ENCODE results near the gene OR4E2.

DNA sequence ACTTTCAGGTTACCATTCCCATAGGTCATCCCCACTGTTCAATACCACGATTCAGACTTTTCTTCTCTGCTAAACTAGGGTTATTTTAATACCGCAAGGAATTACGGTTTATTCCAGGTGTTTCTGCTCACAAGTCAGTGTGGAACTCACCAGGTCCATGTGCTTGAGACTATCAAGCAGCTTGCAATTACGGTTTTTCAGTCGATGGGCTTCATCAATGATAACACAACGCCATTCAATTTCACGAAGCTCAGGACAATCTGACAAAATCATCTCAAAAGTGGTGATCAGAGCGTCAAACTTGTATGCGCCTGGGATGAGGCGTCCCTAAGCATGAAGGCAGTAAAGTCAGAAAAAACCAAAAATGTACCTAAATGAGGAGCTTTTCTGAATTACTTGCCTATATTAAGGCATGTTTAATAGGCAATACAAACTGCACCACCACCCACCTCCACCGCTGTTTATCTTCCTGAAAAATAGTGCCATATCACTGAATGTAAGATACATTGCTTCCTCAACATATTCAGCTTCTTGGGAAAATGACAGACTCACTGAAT is 23.0 kb upstream of the SUPT16H start:
- PRO-cap: no peak

GRCh38 chr14:21527087-21527401 is 898 bp upstream of the SALL2 start:
- PRO-cap: no peak

- PRO-cap: no peak
Measured at GRCh38 chr14:21653677-21653885, at the start of gene OR4E2. Gene OR4E2, plus strand, starts transcription at chr14:21653835.

DNA sequence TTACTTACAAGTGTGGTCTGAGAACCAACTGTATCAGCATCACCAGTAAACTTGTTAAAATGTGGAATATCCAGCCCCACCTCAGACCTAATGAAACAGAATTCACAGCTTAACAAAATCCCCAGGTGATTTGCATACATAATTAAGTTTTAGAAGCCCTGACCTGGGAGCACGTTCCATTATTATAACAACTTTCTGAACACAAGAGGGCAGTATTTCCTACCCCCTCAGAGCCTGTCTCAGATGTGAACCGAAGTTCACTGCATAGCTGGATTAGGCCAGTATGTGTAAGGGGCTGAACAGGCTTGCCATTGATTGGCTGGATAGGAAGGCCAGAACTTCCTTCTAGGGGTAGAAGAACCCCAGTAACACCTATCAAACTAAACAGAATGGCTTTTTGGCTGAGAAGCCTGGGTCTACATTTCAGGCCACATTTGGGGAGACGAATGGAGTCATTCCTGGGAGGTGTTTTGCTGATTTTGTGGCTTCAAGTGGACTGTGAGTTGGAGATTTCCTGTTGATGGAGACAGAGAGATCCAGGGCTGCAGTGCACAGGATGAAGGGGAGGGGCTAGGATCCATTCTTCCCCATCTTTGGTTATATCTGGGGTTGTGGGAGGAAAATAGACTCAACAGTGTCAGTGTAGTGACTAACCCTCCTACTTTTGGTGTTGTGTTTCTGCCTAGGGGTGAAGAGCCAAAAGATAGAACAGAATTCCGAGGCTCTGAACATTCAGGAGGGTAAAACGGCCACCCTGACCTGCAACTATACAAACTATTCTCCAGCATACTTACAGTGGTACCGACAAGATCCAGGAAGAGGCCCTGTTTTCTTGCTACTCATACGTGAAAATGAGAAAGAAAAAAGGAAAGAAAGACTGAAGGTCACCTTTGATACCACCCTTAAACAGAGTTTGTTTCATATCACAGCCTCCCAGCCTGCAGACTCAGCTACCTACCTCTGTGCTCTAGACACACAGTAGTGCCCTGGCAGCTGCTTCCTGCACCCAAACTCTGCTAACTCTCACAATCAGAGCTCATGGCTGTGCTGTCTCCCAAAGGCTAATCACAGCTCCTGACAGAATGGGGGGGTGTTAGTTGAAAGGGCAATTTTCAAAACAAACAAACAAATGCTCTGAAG is 94.9 kb upstream of the OR4E1 start:
- PRO-cap: no peak

- PRO-cap: no peak
Measured at GRCh38 chr14:21894773-21895176, 221.2 kb upstream of the OR4E1 start.

DNA sequence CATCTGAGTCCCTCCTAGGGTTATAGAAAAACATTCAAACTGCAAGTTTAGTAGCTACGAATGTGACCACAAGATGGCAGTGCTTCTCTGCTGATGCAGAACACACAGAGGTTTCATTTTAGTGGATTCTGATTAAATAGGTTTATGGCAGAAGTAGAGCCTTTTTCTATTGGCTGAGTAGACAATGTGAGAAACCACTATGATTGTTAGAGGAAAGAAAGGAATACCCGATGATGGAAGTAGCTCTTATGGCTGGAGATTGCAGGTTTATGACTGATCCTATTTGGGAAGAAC is 244.3 kb upstream of the OR4E1 start:
- PRO-cap: no peak

GRCh38 chr14:21997315-21997847 is 323.8 kb upstream of the OR4E1 start:
- PRO-cap: no peak

DNA sequence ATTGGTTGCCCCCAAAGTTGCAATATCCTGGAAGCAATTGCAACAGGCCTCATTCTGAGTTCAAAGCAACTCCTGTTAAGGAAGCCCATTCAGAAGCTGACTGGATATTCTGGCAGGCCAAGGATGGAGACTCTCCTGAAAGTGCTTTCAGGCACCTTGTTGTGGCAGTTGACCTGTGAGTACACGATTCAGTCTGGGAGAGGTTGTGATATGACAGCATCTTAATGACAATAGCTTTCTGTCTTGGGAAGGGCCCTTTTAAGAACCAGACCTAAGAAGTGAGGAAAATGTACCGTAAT is 420.8 kb downstream of the DAD1 start:
- PRO-cap: no peak

DNA sequence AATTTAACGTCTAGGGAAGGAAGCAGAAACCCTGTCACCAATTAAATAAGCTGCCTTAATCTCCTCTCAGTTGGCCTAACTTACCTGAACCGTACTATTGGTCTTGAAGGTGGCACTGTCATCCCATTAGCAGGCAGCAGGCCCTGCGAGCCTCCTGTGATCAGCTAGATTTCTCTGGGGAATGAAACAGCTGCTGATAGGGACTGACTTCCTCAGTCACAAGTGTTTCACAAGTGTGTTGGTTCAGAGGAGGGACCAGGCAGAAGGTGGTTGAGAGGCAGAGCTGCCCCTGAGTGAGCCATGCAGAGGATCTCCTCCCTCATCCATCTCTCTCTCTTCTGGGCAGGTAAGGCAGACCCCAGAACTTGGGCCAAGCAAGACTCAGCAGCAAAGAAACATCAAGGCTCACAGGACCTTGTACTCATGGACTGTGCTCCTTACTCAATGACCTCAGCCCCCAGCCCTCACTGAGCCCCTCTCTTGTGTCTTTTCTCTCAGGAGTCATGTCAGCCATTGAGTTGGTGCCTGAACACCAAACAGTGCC is 166.7 kb downstream of the DAD1 start:
- PRO-cap: no peak

DNA sequence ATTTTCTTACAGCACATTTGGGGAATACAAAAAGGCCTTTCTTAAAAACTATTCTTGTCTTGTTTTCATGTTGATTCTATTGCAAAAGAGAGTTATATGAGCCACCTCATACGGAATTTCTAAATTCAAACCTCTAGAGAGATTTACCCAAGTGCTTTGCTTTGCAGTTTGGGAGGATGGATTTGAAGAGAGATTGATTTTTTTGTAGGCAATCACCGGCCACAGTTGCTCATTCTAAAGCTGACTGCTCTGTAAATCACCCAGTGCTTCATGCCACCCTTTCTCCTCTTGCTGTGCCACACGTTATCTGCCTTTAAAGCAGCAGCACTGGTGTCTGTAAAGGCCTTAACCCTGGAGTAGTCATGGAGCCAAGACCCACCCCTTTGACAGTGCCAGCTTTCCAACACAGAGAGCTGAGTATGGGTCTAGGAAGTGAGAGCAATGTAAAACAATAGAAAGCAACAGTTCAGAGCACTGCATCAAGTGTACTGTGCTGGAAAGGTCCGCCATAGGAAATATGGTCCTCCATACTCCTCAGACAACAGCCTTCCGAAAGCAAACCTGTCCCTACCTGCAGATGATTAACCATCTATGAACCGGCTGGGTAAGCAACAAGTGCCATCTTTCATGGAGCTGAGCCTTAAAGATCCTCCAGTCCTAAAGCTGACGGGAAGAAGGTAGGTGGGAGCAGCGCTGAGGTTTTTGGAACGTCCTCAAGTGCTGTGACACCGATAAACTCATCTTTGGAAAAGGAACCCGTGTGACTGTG is 139.5 kb downstream of the DAD1 start:
- PRO-cap: no peak

DNA sequence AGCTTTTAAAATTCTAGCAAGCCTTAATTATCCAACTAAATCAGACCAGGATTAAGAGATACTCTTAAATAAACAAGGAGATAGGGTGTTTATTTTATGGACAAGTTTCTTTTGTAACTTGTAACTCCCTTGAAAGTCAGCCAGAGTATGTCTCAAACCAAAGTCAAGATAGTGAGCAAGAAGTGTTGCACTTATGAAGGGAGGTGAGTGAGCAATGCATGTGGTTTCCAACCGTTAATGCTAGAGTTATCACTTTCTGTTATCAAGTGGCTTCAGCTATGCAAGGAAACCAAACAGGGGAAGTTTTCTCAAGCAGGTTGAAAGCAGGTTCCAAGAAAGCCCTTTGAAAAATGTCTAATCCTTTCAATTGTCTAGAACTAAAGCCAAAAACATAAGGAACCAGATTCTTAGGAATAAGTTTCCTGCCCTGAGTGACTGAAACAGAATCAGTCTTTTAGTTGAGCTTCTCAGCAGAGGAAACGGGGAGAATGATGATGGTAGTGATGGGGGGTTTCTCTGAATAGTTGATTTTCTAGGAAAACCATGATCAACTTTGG is 128.5 kb downstream of the DAD1 start:
- PRO-cap: no peak

- PRO-cap: no peak
Measured at GRCh38 chr14:22483947-22485039, 104.7 kb downstream of the DAD1 start.

GRCh38 chr14:22500782-22501430 is 88.1 kb downstream of the DAD1 start:
- PRO-cap: no peak

DNA sequence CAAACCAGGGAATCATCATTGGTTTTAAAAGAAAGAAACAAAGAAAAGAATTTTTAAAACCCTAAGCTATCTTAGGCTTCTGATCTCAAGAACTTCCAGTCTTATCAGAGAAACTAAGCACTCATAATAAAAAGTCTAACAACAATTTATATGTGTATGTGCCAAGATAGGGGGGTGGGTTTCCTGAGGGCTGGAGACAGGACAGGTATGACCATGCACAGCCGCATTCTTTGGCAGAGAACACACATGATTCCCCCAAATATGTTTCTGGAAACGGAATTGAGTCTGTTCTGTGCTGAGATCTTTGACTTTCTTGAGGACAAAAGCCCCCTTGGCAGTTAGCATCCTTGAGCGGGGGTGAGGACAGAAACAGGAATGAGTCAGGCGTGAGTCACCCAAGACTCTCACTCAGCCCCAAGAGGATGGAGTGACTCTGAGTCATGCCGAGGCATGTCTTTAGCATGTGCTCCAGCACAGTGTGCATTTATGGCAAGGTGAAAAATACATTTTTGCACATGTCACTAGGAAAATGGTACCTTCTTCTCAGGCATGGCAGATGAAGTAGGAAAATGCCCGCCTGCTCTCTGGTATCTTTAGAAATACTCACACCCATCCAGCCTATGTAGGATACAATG is 52.2 kb downstream of the DAD1 start:
- PRO-cap: no peak

DNA sequence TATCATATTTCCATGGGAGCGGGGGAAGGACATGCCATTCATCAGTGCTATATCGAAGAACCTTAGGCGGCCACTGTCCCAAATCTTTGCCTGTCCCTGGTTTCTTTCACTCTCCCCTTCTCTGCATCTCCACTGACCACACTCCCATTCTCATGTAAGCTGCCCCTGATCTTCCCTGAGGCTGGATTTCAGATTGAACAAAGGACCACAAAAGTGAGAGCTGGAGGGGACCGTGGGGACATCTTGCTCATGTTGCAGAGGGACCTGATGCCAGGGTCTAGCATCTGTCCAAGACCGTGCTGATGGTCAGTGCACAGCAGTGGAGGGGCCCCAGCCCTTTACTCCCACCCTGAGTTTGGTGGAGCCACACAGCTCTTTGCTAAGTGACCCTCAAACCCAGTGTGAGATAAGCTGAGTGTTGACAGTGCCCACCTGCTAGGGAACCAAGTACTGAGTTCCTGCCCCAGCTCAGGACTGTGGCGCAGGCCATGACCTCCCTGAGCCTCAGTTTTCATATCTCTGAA is 51.2 kb downstream of the DAD1 start:
- PRO-cap: no peak

GRCh38 chr14:22538495-22538971 is 50.5 kb downstream of the DAD1 start:
- PRO-cap: no peak

DNA sequence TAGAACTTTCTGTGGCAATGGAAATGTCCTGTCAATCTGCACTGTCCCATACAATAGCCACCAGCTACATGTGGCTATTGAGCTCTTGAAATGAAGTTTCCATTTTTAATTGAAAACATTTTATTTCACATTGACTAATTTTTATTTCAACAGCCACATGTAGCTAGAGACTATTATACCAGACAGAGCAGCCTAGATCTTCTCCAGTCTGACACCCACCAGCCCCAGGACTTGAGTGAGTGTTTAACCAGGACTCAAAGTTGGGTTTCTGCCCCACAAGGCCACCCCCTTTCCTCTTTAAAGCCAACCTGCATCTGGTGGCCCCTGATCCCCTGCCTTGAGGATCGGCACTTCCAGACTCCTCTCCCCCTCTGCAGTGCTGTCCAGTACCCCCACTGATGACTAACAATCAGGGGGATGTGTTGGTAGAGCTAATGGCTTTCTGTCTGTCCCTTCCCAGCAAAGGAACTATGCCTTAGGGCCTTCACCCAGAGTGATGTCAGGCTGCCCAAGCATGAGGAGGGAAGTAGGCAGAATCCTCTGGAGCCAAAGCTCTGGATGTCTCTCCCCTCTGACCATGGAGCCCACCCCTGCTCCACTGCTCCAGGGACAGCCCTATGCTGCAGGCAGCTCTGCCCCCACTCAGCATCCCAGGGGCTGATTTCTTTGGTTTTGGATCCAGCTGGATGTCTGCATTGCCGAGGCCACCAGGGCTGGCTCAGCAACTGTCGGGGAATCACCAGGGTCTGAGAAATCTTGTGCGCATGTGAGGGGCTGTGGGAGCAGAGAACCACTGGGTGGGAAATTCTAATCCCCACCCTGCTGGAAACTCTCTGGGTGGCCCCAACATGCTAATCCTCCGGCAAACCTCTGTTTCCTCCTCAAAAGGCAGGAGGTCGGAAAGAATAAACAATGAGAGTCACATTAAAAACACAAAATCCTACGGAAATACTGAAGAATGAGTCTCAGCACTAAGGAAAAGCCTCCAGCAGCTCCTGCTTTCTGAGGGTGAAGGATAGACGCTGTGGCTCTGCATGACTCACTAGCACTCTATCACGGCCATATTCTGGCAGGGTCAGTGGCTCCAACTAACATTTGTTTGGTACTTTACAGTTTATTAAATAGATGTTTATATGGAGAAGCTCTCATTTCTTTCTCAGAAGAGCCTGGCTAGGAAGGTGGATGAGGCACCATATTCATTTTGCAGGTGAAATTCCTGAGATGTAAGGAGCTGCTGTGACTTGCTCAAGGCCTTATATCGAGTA is 42.9 kb downstream of the DAD1 start:
- PRO-cap: no peak

GRCh38 chr14:22553882-22554081 is 35.2 kb downstream of the DAD1 start:
- PRO-cap: no peak

DNA sequence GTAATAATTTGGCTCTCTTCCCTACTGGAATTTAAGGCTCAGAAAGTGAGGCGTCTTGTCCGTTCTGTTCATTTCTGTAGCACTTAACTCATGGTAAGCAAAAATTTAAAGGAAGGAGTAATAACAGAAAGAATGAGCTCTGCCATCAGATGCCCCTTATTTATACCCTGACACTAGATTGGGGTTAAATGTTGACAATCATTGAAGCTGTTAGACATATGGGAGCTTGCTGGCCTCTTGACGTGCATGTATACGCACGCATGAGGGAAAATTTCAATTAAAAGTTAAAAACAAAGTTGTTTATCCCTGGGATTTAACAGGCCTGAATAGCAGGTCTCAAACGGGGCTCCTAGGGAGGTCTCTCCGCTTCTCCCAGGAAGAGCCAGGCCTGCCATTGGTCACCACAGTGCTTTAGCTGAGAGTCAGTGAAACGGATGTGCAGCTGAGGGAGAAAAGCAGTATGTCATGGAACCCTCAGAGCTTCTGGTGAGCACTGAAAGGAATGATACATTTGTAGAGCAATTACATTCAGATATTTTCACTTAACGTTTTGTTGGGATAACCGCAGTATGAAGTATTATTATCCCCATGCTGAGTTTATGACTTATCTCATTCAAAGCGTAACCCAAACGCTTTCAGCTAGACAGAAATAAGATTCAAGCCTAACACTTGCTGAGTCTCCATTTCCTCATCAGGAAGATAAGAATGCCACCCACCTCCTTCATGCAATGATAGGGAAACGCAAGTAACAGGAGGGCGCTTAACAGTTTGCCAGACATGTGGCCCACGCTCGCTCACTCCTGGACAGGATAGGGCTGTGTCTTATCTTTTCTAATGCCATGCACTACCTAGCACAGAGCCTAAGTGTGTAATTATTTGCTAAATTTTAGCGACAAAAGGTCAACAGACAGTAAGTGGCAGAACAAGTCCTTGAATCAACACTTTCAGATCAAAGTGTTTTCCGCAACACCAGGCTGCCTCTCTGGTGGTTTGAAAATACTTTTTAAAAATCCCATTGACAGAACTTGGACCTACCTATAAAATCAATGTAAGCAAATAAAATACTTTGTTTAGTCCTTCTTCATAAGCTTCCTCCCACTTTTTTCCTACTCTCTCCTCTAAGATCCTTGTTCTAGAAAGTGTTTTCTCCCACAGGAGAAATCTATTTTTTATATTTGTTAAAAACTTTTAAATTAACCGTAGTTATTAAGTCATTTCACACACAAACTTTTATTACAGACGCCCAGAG is 28.2 kb downstream of the DAD1 start:
- PRO-cap: no peak

GRCh38 chr14:22561604-22562449 is 27.2 kb downstream of the DAD1 start:
- PRO-cap: no peak

All from ascending aorta (tissue), 1 donor.